Type B pancreatic cell (in vitro differentiated cells): ENCODE measurements around a stretch of chr22.

DNA sequence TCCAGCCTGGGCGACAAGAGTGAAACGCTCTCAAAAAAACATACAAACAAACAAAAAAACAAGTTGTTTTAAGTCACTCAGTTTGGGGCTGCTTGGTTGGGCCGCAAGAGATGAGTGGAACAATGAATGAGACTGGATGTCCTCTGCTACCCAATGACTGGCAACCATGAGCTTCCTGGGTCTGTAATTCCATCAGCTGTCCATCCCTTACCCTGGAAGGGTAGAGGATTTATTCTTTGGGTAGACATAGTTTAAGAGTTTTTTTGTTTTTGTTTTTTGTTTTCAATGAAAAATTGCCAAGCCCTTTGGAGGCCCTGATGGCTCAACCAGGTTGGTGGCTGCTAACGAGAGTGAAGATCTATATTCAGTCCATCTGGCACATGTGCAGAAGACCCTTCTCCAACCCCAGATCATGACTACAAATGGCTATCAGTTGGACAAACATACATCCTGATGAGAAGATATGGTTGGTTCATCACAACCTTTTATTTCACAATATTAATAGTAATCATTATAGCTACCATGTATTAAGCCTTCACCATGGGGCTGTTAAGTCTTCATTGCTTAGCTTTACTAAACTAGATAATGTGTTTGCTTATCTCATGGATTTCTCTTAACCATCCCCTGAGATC is 9.4 kb upstream of the TFIP11 start:
- PRO-cap, result no peak

DNA sequence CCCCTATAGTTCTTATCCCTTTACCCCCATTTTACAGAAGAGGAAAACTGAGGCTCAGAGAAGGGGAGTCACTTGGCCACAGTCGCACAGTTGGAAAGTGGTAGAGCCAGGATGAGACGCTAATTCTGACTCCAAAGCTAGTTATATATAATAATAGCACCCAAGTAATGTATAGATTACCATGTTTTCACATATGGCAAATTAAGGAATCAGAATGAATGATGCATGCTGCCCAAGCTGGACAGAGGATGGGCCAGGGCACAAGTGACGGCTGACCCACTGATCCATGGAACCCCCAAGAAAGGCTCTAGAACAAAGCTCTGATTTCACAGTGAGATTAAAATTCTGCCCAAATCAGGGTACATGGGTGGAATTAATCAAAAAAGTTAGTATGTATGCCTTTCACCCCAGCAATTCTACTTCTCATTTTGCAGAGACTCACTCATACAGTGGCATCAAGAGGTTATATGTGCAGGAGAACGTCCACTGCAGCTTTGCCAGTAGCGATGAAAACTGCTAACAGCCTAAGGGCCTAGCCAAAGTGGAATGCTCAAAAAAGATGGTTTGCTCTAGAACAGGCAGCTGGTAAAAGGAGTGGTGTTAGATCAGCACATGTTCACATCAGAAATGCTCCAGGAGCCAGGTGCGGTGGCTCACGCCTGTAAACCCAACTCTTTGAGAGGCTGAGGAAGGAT is 10.0 kb upstream of the TFIP11 start:
- PRO-cap, result no peak

GRCh38 chr22:26579547-26580064 is 10.3 kb downstream of the TPST2 start:
- PRO-cap, result no peak

GRCh38 chr22:26671444-26672105 is 49.8 kb downstream of the CRYBA4 start:
- PRO-cap, result no peak

- PRO-cap, result no peak
These were observed 145.0 kb downstream of the CRYBA4 start for GRCh38 chr22:26766801-26767122.

DNA sequence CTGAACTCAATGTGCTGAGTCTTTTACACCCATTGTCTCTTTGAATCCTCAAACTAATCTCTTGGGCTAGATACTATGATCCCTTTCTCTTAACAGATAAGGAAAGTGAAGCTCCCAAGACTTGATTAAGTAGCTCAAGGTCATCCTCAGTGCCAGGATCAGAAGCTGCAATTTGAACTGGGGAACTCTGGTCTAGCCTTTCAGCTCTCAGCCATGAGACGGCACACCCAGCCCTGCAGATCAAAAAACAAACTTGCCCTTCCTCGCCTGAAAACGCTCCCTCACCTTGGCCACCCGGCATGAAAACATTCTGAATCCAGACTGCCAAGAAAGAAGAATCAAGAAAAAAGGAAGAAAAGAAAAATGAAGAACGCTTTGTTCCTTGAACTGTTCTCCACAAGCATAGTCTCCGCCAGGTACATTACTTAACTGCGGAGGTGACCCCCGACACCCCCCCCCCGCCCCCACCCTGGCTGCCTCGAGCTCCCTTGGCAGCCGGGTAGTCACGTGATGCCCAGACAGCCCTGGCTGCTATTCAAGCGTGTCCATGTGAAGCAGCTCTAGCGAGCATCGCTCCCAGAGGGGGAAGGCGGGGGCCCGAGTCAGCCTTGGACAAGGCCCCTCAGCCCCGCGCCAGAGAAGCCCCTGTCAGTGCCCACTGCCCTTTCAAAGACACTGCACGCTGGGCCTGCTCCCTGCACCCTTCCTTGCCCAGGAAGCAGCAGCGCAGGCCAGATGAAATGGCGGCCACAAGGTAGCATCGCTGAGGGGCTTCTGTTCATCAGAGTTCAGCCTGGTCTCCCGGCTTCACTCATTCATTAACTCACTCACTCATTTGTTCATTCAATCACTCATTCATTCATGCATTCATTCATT is 486.9 kb downstream of the CRYBA4 start:
- PRO-cap, result no peak

- PRO-cap, result no peak
These were observed 583.0 kb downstream of the MN1 start for GRCh38 chr22:27218370-27219083.

- PRO-cap, result no peak
These were observed 339.4 kb downstream of the MN1 start for GRCh38 chr22:27462031-27462642.

DNA sequence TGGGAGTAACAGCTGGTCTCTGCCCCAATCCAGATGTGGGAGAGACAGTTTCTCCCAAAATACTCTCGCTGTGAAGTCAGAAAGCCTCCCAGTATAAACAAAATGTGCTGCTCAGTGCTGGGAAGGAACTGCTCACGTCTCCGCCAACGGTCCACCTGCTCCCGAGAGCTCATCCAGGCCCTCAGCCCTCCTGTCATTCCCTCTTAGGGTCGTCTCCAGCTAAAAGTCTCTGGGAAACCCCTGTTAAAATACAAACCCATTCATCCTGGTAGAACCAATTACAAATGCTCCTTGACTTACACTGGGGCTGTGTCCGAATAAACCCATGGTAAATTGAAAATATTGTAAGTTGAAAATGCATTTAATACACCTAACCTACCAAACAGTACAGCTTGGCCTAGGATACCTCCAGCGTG is 219.7 kb downstream of the MN1 start:
- PRO-cap, result no peak

- PRO-cap, result no peak
These were observed 81.9 kb downstream of the MN1 start for GRCh38 chr22:27719559-27720064.

DNA sequence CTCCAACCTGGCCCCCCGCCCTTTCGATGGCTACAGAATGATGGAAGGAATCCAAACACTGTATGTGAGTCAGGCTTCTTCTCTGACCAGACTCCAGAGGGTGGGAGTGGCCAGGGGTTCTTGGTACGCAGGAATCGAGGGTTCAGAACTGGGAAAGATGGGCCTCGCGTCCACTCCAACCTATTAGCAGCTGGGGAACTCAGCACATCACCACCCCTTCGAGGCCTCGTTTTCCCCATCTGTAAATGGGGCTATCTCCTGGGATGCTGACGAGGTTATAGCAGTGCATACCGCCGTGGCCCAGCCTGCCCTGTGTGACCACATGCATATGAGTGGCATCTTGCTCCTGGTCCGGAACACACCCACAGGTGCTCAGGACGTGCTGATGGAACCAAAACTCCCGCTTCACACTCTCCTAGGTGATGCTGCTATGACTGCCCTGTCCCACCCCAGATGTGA is 26.3 kb downstream of the MN1 start:
- PRO-cap, result no peak

DNA sequence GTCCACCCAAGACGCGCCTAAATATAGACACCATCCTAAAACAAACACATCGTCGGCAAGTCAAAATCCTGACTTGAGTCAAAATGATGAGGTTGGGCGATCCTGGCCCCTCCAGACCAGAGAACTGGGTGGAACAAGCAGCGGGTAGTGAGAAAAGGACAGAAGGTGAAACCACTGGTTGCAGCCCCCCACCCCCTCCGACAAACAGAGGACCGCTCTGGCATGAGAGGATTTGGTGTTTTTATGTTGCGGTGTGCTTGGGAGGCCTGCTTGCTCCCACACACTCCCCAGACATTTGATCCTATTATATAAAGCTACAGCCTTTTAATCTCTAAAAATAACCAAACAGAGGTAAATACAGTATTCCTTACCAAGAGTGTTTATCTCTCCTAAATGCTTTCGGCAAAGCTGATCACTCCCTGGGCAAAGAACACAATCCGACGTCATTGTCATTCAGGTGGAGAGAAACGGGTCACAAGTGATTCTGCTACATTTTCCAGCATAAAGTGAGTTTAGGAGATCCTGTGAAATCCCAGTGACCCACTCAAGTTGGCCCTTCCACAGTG is 10.1 kb downstream of the MN1 start:
- PRO-cap, result no peak

- PRO-cap, result no peak
These were observed 42.4 kb downstream of the PITPNB start for GRCh38 chr22:27876472-27877157.

GRCh38 chr22:27930347-27930671 is 11.3 kb upstream of the PITPNB start:
- PRO-cap, result no peak

GRCh38 chr22:27982390-27982845 is 63.4 kb upstream of the PITPNB start:
- PRO-cap, result no peak

DNA sequence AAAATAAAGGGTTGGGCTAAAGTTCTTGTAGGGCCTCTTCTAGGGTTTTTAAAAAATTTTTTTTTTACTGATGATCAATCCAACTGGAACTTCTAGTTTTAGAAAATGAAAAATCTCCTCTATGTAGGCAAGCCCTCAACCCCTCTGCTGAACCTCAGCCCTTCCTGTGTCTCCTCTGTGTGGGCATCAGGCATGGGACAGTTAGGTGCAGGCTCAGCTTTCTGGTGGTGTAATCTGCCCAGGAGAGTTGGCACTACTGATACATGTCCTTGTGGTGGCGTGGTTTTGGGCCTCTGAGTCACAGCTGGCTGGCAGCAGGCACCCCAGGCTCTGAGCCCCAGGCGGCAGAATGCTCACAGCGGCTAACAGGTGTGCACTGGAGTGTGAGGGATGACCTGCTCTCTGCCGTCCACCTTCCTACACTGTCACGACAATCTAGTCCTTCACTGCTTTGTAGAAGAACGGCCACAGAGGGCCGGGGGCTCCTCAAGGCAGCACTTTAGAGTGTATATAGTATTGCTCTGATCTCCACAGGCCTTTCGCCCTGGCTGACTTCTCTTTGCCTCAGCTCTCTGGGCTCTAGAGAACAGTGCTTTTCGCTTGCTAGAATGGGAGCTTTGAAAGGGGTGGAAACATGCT is 100.3 kb upstream of the PITPNB start:
- PRO-cap, result no peak

DNA sequence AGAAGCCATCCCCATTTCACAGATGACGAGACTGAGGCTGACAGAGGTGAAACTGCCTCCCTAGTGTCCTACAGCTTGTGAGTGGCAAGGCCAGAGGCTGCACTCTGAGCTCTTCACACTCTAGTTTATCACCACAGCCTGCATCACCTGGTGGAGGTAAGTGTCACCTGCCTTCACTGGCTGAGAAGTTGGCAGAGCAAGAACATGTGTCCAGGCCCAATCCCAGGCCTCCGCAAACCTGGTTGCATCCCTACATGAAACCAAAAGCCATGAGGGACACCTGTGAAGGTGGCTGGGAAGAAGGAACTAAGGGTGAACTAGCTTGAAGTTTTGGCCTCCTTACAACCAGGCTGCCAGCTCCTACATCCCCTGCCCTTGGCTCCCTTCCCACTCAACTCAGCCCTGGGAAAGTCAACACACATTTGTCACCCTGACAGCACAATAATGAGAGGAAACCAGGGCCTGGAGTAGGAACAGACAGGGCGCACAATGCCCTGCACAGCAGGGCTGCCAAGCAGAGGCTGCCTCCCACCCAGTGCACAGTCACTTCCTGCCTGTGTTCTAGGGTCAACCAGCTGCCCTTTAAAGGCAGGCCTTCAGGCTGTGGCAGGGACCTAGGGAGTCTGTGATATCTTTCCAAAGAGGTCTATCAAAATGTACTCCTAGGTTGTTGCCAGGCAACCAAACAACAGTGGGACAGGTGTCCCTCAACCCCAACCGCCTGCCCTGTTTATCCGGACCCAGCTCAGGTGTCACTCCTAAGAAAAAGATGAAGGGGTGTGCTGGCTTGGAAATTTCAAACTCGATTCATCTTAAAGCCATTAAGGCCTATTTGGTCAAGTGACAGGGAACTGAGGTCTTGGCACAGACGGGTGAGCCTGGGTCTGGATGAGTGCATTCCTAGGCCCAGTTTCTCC is 110.1 kb upstream of the PITPNB start:
- PRO-cap, result no peak

- PRO-cap, result no peak
These were observed 156.1 kb upstream of the PITPNB start for GRCh38 chr22:28075138-28075548.

DNA sequence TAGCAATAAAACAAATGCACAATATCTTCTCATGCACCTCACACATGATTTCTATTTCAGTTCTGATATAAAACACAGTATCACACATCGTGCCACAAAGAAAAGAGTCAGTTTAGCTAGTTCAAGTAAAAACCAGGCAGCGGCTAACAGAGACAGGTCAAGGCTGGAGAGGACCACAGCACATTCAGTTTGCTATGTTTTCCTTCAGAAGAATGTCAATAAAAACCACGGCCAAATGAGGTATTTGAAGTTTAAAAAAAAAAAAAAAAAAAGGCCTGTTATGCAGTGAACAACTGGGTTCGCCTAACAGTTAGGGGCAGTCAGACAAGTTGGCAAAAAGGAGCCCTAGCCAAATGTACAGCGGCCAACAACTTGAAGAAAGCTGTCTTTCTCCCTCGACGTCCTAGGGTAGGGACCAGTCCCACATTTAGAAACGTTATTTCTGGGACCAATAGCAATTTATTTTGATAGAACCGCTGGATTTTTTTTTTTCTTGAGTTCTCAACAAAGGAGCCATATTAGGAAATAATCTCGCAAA is 237.9 kb downstream of the TTC28 start:
- PRO-cap, result no peak

DNA sequence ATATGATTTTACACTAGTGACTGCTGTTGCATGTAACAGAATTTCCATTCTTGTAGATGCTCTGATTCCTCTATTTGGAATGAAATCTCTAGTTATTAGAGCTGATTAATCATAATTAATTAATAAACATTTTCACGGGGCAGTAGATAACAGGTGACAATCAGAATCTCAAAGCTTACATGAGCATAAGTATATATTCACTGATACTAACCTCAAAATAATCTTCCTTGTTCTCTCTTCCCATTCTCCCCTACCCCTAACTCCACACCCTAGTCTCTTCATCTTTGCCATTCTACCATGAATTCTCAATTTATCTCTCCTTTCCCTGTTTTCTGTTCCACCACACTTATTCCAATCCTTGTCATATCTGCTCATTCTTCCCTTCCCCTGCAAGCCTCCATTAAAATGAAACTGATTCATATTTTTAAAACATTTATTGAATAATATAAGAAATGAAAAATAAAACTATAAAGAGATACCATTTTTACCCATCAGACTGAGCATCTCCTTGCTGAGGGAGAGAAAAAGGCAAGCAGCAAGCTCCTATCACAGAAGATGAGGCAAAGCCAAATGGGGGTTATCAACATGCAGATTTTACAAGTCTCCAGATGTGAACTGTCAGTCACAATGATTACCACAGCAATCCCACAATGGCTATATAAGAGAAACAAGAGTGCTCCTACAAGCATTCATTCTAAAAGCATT is 200.0 kb downstream of the TTC28 start:
- PRO-cap, result no peak